HT1080 (cell line): ENCODE measurements around a stretch of chr17.

RAMPAGE:
- cytosol, long total RNA: no peak
- long total RNA: no peak
- nucleus, long total RNA: no peak
Measured at GRCh38 chr17:67149768-67150299, 95.2 kb downstream of the HELZ start.

GRCh38 chr17:67289444-67290116 lies 44.6 kb upstream of the HELZ start:
RAMPAGE:
- cytosol, long total RNA: no peak
- long total RNA: no peak
- nucleus, long total RNA: no peak

RAMPAGE:
- cytosol, long total RNA: no peak
- long total RNA: no peak
- nucleus, long total RNA: no peak
Measured at GRCh38 chr17:67390165-67391205, 13.4 kb downstream of the PITPNC1 start.

GRCh38 chr17:67488247-67488558 lies 111.1 kb downstream of the PITPNC1 start:
RAMPAGE:
- cytosol, long total RNA: no peak
- long total RNA: no peak
- nucleus, long total RNA: no peak

RAMPAGE:
- cytosol, long total RNA: no peak
- long total RNA: no peak
- nucleus, long total RNA: no peak
Measured at GRCh38 chr17:67510042-67510534, 133.0 kb downstream of the PITPNC1 start.

DNA sequence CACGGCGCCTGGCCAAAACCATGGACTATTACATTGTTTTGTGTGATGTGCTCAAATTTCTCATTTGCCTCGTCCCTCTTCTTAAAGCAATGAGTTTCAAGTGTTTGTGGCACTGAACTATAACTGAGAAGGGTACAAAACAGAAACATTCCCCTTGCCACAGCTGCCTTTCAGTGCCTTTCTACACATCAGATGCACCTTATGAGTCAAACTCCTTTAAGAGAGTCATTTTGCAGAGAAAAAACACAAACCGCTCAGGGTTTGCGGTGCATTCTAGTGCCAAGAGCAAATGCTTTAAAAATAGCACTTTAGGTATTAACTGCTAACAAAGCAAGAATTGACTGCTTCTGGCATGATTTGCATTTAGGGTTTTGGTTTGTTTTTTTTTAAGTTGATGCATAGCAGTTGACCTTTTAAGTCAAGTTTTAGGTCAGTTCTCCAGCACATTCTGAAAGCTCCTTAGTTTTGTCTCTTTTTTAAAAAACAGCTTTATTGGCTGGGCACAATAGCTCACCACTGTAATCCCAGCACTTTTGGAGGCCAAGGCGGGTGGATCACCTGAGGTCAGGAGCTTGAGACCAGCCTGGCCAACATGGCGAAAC lies 66.9 kb upstream of the NOL11 start:
RAMPAGE:
- cytosol, long total RNA: no peak
- long total RNA: no peak
- nucleus, long total RNA: no peak

DNA sequence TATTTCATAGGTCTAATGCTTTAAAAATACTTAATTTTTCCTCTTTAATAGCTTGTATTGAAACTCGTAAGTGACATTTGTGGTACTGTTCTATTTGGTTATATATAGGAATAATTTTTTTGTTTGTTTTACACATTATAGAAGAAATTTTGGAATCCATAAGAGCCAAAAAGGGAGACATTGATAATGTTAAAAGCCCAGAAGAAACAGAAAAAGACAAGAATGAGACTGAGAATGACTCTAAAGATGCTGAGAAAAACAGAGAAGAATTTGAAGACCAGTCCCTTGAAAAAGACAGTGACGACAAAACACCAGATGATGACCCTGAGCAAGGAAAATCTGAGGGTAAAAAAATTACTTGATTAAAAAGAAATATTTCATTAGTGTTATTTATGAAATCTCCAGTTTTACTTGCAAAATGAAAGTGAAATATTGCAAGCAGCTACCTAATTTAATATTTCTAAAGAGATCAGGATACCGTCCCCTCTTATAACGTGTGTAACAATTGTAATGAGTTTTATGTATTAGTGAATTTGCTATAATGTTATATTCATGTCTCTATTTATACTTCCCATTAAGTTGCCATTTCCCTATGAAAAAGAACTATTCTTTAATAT lies 49.5 kb downstream of the BPTF start:
RAMPAGE:
- cytosol, long total RNA: no peak
- long total RNA: no peak
- nucleus, long total RNA: no peak

GRCh38 chr17:68011102-68011363 lies 14.8 kb upstream of the C17orf58 start:
RAMPAGE:
- cytosol, long total RNA: no peak
- long total RNA: no peak
- nucleus, long total RNA: no peak

DNA sequence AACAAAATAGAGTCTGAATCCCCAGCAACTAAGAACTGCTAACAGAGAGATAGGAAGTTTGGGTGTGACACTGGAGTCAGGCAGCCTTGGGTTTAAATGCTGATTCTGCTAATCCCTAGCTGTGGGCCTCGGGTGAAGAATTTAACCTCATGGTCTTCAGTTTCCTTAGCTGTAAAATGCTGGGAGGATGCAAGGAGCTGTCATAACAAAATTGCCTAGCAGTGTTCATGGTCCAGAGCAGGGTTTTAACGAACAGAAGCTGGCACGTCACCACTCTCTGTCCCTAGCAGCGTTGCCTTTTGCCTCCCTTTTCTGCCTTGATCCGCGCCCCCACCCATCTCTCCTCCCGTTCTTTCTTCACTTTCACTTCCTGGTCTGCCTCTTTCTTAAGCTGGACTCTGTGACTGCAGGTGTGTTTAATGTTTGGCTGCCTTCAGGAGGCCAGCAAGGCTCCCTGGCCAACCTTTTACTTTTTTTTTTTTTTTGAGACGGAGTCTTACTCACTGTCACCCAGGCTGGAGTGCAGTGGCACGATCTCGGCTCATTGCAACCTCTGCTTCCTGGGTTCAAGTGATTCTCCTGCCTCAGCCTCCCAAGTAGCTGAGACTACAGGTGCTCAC lies 50.5 kb downstream of the KPNA2 start:
RAMPAGE:
- cytosol, long total RNA: no peak
- long total RNA: no peak
- nucleus, long total RNA: no peak

DNA sequence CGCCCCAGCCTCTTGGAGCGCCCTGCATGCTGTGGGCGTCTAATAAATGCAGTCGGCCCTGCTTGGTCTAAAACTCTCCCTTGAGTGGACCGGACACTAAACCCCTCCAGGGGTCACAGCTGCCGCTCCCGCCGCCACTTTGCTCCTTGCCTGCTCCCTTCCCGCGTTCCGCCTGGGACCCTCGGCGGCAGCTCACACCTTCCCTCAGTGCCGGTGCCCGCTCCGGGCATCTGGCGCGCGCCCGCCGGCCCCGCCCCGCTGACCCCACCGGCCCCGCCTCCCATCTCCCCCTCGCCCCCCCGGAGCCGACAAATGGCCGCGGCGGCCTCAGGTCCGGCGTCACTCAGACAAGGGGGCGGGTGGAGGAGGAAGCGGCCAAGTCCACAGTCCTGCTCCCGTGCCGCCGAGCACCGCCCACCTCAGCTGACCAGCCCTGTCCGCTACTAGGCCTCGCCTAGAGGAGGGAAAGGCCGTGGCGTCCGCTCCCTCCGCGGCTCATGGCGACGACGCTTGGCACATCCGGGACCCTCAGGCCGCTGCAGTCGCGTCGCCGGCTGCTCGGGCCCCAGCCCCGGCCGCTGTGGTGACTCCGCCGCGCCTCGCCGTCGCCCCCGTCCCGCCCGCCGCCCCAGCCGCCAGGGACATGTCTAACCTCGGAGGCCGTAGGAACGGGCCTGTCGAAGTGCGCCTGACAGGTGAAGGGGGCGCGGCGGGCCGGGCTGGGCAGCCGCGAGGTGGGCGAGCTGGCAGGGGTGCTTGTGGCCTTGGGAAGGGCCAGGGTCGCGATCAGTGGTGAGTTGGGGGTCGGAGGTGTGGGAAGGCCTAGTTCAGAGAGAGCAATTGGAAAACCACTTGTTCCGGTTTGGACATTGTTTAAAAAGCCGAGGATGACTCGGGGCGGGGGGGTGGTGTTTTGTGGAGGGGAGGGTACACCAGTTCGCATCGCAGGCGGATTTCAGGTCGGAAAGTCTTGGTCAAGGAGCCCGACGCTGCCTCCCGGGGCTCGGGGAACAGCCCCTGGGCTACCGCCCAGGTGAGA lies 66.0 kb downstream of the KPNA2 start:
RAMPAGE:
- cytosol, long total RNA: no peak
- long total RNA: no peak
- nucleus, long total RNA: no peak

DNA sequence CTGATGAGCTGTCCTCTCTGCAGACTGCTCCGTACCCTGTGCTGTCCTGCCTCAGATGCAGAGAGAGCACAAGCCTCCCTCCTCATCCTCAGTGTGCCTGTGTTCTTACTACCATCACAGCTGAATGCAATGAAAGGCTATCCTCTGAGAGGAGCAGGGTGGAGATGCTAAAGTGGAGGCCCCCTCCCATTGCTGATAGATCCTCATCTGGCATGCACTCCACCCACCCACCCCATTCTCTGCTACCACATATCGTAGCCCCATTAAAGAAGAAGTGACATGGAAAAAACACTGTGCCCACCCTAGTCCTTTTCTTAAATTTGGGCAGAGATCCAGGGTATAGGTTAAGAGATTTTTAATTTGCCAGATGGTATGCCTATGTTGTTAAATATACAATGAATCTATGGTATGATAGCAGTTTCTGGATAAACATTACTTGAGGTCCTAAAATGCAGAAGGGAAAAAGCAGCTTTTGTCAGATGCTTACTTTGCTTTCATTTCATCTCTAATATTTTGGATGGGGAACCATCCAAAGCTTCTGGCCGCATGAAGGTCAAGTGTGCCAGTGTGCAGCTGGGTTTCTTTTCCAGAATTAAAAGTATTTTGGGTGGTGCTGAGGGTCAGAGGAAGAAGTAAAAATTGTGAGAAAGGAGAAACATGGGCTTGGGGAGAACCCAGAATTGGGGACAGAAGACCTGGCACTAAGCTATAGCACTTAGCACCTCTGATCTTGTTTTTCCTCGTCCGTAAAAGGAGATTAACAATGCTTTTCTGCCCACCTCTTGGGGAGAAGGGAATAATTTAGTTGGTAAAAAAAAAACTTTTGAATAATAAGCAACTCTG lies 93.3 kb downstream of the KPNA2 start:
RAMPAGE:
- cytosol, long total RNA: no peak
- long total RNA: no peak
- nucleus, long total RNA: no peak

RAMPAGE:
- cytosol, long total RNA: no peak
- long total RNA: no peak
- nucleus, long total RNA: no peak
Measured at GRCh38 chr17:68135050-68135717, 99.6 kb downstream of the KPNA2 start.

GRCh38 chr17:68199315-68199676 lies 48.5 kb upstream of the AMZ2 start:
RAMPAGE:
- cytosol, long total RNA: no peak
- long total RNA: no peak
- nucleus, long total RNA: no peak

DNA sequence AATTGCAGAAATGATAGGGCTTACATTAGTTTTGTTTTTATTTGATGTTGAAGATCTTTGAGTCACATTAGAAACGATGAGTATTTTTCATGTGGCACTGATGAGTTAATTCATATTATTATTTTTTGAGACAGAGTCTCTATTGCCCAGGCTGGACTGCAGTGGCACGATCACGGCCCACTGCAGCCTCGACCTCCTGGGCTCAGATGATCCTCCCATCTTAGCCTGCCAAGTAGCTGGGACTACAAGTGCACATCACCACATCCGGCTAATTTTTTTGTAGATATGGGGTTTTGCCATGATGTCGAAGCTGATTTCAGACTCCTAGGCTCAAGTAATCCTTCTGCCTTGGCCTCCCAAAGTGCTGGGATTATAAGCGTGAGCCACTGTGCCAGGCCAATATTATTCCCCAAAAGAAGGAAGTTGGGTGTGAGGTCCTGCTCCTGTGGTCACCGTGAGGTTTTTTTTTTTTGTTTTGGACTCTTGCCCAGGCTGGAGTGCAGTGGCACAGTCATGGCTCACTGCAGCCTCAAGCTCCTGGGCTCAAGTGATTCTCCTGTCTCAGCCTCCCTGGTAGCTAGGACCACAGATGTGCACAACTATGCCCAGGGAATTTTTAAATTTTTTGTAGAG lies 1.5 kb downstream of the AMZ2 start:
RAMPAGE:
- cytosol, long total RNA: no peak
- long total RNA: no peak
- nucleus, long total RNA: no peak

DNA sequence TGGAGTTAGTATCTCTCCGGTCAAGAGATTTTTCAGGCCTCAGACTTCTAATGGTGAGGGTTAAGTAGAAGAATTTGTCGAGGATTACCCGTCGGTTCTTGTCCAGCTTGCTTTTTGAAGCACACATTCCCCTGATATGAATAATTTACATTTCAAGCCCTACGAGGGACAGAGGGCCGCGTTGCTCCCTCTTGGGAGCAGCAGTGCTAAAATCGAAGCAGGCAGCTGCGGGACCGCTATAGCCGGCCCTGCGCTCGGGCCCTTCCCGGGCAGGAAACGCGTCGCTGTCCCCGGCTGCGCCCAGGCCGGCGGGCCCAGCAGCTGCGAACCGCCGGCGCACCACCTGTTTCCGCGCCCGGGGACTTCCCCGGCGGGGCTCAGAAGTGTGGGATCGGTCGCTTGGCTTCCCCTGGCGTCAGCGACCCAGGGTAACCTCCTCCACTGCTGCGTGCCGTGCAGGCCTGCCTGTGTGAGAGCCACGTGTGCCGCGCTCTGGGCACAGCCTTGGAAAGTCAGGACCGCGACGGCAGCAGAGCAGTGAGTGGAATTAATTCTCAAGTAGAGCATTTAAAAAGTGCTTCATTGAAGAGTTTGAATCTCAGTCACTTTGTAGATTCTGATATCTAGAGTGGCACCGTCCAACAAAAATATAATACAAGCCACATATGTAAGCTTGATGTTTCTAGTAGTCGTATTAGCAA lies 11.2 kb downstream of the AMZ2 start:
RAMPAGE:
- cytosol, long total RNA: no peak
- long total RNA: no peak
- nucleus, long total RNA: no peak

DNA sequence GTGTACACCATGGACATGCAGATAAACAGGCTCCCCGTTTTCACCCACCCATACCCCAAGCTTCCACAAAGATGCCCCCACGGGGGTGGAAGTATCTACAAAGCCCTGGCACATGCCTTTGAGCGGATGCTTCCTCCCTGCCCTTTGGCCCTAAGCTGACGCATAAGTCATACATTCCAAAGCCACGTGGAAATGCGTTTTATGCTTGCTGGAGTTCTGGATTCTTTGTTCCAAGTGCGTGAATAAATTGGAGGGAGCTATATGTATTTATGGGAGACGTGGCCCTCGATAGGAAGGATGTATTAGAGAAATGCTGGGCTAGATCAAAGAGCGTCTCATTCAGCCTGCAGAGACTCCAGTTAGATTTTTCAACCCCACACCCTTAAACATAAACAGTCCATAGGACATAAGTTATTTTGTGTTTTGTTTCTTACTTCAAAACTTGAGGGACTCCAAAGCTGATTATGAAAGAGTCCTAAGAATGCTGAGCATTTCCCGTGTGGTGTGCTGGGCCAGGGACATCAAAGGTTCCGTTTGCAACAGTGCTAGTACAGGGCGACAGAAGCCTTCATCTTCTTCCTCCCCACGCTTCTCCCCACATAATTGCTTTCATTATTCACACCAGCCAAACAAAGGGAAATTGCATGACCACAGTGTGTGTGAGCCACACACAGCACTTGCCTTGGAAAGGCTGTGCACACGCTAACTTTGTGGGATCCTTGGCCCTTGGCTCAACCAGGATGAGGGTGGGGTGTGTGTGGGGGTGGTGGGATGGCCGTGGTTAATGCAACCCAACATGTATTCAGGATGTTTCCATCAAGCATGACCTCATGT lies 73.6 kb downstream of the WIPI1 start:
RAMPAGE:
- cytosol, long total RNA: no peak
- long total RNA: no peak
- nucleus, long total RNA: no peak

GRCh38 chr17:68386108-68386808 lies 71.0 kb downstream of the WIPI1 start:
RAMPAGE:
- cytosol, long total RNA: no peak
- long total RNA: no peak
- nucleus, long total RNA: no peak

GRCh38 chr17:68457735-68458424 lies 584 bp upstream of the WIPI1 start:
RAMPAGE:
- cytosol, long total RNA: no peak
- long total RNA: no peak
- nucleus, long total RNA: no peak

RAMPAGE:
- cytosol, long total RNA: no peak
- long total RNA: no peak
- nucleus, long total RNA: no peak
Measured at GRCh38 chr17:68514033-68514419, 1.8 kb downstream of the PRKAR1A start.

RAMPAGE:
- cytosol, long total RNA: no peak
- long total RNA: no peak
- nucleus, long total RNA: no peak
Measured at GRCh38 chr17:68525700-68525999, 13.4 kb downstream of the PRKAR1A start.